SK-MEL-5 (cell line): ENCODE measurements around the genes MGAT5 and CCNT2.

DNA sequence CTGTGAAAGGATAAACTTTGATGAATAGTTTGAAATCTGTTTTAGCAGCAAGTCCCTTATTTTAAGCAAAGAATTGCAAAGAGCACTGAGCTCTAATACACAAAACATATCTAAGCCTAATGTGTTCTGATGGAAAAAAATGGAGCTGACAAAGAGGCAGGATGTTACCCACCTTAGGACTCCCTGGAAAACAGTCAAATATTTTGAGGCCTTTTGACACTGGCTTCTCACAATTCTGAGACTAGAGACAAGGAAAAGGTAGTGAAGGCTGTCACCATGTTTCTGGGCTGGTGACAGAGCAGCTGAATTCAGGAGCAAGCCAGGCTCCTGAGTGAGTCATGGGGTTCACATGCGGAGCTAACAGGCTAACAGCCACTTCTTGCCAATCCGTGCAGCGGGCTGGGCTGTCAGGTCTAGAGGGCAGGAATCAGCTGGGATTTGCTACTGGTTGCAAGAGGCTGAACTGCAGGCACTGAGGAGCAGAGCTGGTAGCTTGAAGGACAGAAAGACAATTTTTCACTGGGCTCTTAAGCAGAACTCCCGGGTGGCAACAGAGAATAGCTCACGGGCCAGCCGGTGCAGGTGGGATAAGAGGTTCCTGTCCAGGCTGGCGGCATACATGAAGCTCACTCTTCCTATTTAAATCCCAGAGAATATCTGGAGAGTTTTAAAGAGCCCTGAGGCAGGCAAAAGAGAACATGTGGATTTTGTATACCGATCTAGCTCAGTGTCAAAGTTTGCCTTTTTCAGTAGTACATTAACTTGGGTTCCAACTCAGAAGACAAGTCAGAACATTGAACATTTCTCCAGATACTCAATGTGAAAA lies 1.3 kb downstream of the NCKAP5 start:
RAMPAGE:
- cytosol, long total RNA: no peak
- long total RNA: no peak
- nucleus, long total RNA: no peak

DNA sequence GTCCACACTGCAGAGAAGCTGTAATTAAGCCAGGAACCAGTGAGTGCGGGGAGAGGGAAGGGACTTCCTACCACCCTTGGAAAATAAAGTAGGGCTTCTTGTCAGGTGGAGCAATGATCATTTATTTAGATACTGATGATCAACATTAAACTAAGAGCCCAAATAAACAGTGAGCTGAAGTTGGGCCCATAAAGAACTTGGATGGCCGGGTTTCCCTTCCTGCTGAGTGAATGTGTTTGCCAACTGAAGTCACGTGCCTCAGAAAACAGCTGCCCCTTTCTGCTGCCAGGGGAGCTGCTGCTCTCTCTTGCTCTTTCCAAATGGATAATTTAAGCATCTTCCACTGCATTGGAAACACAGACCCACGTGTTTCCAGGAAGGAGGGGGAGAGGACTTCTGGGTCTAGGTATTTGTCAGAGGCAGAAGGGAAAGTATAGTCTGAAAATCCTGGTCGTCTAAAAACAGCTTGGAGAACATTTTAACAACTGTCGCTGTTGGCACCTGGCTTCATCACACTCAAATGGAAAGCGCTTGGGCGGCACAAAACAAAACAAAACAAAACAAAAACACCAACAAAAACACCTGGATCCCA lies 22.9 kb upstream of the NCKAP5 start:
RAMPAGE:
- cytosol, long total RNA: no peak
- long total RNA: no peak
- nucleus, long total RNA: no peak

DNA sequence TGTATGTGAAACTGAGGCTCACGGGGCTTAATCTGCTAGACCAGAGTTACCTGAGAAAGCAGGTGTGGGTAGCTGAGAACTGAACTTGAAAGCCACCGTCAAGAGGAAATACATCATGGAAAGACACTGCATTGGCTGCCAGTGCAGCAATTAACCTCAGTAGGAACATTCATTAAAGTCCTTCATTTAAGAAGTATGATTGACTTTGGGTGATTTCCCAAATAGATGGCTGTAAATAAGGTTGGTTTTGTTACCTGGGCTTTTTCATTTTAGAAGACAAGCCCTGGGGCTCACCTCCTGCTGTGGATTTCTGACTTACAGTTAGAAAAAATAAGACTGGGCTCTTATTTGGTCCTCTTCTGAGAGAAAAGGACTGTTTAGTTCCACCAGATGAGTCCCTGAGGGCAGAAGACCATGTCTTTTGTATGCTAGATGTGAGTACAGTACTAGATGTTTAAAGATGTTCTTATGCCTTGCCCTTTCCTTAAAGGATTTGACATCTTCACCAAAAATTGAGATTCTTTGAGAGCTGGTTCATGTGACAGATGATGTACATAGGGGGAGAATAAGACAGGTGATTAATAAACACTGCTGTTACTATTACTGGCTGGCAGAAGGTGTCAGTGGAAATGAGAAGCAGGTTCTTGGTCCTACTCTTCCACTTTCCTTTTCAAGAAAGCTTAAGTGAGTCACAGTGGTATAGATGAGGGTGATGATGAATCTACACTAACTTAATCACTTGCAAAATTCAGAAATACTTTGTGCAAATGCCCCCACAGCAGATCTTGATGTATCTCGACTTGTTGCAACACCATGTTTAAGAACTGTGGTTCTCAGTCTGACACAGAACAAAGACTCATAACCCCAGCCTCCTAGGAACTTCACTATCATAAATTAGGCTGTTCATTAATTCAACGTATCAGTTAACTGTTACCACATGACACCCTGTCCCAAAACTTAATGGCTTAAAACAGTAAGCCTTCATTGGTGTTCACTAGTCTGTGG lies 36.2 kb upstream of the MGAT5 start:
RAMPAGE:
- cytosol, long total RNA: no peak
- long total RNA: no peak
- nucleus, long total RNA: no peak

GRCh38 chr2:134232038-134232925 lies 21.6 kb upstream of the MGAT5 start:
RAMPAGE:
- cytosol, long total RNA: no peak
- long total RNA: no peak
- nucleus, long total RNA: no peak

DNA sequence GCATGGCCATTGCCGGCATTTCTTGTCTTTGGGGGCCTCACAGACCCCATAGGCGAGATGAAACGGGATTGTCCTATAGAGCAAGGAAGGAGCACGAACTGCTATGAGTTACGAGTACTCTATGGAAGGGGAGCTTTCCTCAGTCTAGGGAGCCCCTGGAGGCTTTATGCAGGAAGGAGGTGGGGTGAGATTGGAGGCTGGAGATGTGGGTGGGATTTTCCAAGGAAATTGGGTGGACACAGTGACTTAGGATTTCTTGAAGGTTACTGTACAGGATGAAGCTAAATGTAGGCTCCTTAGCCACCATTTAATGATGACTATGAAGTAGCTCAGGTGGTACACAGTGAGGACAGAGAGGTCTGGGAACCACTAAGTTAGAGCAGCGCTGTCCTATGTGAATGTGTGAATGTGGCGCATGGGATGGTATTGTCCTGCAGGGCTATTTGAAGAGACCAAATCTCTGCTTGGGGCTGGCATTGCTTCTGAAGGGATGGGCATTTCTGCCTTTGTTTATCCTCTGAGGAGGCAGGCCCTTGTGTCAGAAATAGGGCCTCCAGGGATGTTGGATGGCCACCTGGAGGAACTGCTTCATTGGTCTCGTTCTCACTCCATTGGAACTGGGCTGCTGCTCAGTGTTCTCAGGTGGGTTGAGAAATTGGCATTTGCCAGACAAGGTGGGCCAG lies 5.4 kb upstream of the MGAT5 start:
RAMPAGE:
- cytosol, long total RNA: no peak
- long total RNA: no peak
- nucleus, long total RNA: no peak

DNA sequence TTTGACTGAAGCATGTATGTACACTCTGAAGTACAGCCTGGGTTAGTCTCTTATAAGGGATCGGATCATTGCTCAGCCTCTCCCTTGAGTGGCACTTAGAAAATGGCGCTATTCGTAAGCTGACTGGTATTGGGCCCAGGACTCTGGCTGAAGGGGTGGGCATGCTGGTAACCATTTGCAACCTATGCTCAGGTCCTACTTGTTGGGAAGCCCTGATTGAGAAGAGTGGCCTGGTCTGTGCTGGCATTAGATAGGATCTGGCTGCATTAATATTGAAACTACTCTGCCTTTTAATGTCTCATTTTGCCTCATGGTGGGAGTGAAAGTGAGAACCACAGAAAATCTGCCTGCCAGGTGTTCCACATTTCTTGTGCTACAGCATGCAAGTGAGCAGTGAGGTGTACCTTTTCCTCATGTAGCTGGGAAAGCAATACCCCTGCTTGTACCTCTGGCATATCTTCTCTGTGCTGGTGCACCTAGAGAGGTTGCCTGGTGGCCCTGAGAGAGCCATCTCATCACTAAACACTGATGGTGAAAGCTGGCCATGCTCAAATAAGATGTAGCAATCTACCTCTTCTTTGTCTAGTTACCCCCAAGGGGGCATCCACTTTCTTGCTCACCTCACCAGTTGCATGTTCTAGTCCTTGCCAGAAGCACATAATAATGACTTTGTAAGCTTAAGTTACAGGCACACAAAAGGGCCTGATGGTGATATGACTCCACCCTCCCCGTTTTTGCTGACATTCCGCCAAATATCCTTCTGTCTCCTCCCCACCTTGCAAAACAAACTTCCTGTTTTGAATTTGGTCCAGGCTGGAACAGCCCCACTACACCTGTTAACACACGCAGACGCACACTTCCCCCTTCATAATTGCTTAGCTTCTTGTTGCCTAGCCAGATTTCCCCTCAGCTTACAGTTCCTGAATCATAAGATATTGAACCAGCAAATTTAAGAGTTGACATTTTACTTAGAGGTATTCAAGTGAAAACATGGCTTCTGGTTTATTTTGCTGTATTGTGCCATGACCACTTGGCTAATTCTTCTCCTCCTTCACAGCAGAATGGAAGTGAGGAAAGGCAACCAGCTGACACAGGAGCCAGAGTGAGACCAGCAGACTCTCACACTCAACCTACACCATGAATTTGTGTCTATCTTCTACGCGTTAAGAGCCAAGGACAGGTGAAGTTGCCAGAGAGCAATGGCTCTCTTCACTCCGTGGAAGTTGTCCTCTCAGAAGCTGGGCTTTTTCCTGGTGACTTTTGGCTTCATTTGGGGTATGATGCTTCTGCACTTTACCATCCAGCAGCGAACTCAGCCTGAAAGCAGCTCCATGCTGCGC lies at the start of gene MGAT5:
TSS of gene MGAT5 (plus strand) at position 868 of the 1,340 bp plus-strand sequence.
RAMPAGE:
- cytosol, long total RNA: no peak
- long total RNA: no peak
- nucleus, long total RNA: no peak

GRCh38 chr2:134275325-134275810 lies 21.5 kb downstream of the MGAT5 start:
RAMPAGE:
- cytosol, long total RNA: no peak
- long total RNA: no peak
- nucleus, long total RNA: no peak

DNA sequence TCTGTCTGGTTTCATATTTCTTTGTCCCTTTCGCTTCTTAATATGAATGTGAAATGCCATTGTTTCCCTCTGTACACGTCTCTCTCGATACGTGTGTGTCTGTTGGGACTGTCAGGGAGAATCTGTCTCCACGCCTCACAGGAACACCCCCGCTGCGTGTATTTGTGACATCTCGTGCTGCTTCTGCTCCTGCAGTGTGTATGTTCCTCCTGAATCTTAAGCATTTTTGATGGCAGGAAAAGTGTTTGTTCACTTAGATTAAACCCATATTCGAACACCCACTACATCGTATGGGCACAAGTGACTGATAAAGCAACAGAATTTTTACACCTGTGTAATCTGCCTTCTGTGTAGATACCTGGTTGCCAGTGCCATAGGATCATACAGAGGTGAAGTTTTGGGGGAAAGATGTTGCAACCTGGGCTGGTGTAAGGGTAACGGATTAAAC lies 59.2 kb downstream of the MGAT5 start:
RAMPAGE:
- cytosol, long total RNA: no peak
- long total RNA: no peak
- nucleus, long total RNA: no peak

GRCh38 chr2:134336007-134336819 lies 82.3 kb downstream of the MGAT5 start:
RAMPAGE:
- cytosol, long total RNA: no peak
- long total RNA: no peak
- nucleus, long total RNA: no peak

DNA sequence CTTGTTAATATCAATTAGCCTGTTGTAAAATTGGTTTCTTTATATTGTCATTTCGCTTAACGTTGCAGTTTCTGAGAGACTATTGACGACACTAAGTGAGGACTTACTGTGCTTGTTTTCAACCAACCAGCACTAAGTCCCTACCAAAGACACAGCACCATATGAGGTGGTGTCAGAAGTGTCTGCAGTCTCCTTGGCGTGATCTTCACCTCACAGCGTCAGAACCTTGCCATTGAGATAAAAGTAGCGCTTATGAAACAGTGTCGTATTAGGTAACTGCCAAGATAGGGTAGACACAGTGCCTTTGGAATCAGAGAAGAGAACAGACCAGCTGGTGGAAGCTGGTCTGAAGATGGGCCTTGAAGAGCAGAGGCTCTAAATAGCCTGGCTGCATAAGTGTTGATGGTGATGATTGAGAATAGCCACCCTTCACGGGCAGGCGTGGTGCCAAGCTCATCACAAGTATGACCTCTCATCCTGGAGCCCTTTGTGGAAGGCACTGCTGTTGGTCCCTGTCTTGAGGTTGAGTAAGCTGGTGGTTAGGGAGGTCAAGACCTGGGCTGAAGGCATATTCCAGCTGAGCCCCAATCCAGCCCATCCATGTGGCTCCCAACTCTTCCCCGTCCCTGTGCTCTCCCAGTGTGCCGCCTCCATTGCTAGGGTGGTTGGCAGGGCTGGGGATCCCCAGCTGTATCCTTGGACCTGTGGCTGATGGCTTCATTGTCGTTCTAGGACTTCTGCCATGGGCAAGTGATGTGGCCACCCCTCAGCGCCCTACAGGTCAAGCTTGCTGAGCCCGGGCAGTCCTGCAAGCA lies 187.4 kb downstream of the MGAT5 start:
RAMPAGE:
- cytosol, long total RNA: no peak
- long total RNA: no peak
- nucleus, long total RNA: no peak

GRCh38 chr2:134669937-134670844 lies 48.6 kb downstream of the TMEM163 start:
RAMPAGE:
- cytosol, long total RNA: no peak
- long total RNA: no peak
- nucleus, long total RNA: no peak

DNA sequence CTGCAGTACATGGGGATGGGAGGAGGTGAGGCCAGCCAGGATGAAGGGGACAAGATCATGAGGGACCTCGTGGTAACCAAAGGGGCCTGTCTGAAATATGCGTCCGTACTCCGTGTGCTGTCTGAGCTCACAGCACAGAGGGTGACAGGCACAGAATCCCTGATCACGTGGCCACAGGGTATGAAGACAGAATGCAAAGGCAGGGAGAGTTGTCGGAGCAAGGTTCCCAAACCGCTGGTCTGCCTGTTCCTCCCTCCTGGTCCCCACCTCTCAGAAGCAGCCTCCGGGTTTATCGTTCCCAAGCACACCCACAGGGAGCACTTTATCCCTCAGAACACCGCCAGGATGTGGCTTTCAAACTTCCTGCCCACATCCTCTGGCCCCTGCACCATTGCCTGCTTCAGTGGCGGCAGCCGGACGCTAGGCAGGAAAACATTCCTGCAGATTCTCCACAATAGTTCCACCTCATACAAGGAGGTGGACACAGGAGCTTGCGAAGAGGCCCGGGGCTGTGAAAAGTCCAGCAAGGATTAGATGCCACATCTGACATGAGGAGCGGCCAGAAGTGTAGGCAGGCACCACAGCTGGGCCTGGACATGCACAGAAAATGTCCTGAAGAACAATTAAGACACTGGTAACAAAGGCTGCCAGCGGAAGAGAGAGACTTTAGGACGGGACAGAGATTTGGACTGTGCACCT lies 11.9 kb downstream of the TMEM163 start:
RAMPAGE:
- cytosol, long total RNA: no peak
- long total RNA: no peak
- nucleus, long total RNA: no peak

GRCh38 chr2:134823500-134823954 lies 14.9 kb upstream of the ACMSD start:
RAMPAGE:
- cytosol, long total RNA: no peak
- long total RNA: no peak
- nucleus, long total RNA: no peak

DNA sequence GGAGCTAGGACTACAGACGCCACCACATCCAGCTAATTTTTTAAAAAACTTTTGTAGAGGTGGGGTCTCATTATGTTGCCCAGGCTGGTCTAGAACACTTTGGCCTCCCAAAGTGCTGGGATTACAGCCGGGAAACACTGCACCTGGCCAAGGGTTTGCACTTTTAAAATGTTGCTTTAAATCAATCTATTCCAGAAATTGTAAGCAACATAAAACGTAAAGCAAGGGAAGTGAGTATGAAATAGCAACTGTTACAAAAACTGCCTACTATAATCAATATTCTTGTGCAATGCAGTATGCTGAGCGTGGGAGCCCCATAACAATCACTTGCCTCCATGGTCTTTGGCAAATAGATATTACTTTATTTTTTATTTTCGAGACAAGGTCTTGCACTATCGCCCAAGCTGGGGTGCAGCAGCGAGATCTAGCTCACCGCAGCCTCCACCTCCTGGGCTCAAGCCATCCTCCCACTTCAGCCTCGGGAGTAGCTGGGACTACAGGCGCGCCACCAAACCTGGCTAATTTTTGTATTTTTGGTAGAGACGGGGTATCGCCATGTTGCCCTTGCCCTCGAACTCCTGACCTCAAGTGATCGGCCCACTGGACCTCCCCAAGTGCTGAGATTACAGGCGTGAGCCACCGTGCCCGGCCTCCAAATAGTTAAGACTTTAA lies 1.3 kb upstream of the CCNT2 start:
RAMPAGE:
- cytosol, long total RNA: no peak
- long total RNA: no peak
- nucleus, long total RNA: no peak

DNA sequence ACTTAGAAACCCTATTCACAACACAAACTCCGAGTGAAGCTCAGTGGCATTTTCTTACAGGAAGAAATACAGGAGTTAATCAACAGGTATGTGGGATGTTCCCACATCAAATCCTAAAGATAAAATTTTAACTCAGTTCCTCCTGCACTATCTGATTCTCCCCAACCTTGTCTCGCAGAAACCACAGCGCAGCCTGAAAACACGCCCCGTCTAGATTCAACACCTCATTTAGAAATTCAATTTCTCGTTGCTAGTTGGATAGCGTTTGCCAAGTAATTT lies 871 bp upstream of the CCNT2 start:
RAMPAGE:
- cytosol, long total RNA: no peak
- long total RNA: no peak
- nucleus, long total RNA: no peak

GRCh38 chr2:134918091-134918928 lies at the start of gene CCNT2:
CCNT2 (plus strand) TSS chr2:134918822.
RAMPAGE:
- cytosol, long total RNA: start-site peak on the minus strand at chr2:134918599-134918714, 26 and 20 reads in 2 replicates
- long total RNA: no peak
- nucleus, long total RNA: start-site peak on the plus strand at chr2:134918828-134918857, 714 and 87 reads in 2 replicates

DNA sequence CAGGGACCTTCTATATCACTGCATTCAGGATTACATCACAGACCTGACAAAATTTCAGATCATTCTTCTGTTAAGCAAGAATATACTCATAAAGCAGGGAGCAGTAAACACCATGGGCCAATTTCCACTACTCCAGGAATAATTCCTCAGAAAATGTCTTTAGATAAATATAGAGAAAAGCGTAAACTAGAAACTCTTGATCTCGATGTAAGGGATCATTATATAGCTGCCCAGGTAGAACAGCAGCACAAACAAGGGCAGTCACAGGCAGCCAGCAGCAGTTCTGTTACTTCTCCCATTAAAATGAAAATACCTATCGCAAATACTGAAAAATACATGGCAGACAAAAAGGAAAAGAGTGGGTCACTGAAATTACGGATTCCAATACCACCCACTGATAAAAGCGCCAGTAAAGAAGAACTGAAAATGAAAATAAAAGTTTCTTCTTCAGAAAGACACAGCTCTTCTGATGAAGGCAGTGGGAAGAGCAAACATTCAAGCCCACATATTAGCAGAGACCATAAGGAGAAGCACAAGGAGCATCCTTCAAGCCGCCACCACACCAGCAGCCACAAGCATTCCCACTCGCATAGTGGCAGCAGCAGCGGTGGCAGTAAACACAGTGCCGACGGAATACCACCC lies 35.1 kb downstream of the CCNT2 start:
RAMPAGE:
- cytosol, long total RNA: no peak
- long total RNA: no peak
- nucleus, long total RNA: no peak

RAMPAGE:
- cytosol, long total RNA: no peak
- long total RNA: no peak
- nucleus, long total RNA: no peak
Observed at GRCh38 chr2:135792348-135792882, 44.6 kb downstream of the LCT start.

DNA sequence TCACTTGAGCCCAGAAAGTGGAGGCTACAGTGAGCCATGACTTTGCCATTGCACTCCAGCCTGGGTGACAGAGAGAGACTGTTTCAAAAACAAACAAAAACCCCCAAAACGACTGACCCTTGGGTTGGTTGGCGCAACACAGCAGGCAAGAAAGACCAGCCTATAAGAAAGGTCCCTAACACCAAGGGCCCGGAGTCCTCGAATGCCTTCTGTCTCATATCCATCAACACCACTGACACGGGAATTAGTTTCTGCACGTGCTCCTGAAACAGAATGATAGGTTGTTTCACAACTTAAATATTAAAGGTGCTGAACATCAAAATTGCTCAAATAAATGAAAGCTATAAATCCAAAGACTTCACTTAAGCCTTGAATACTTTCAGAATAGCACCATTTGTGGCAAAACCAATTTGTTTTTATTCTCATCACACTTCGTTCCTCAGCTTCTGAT lies 10.2 kb downstream of the MCM6 start:
RAMPAGE:
- cytosol, long total RNA: no peak
- long total RNA: no peak
- nucleus, long total RNA: no peak

DNA sequence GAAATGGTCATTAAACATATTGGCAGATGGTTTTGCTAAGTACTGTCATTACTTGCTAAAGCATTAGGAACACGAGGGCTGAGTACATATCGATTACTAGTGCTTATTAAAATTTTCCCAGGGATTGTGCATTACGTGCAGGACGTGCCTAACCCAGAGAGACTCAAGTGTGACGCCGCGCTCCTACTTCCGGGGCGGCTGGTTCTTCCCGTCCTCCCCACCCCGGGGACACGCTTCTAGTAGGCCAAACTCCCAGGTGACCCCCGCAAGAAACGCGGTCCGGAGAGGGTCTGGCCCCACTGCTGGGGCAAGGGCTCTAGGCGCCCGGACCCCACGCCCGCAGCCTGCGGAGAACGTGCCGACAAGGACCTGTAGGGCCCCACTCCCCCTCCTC lies 484 bp downstream of the DARS1 start:
RAMPAGE:
- cytosol, long total RNA: no peak
- long total RNA: no peak
- nucleus, long total RNA: no peak